Lung (tissue), 4 donors: Measurements from ENCODE around the genes MRGPRX2 and ANO5.

DNA sequence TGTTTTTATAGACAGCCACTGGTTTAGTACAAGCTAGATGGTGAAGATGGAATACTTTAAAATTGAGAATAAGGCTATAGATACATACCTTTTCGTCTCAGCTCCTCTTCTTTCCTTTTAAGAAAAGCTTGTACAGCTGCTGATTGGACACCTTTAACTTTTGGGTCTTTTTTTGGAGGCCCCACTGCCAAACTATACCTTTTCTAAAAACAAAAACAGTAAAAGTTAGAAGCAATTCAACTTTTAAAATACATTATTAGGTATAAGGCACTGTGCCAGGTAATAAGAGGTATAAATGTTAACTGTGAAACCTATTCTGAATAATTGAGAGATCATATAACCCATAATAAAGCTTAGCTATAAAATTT lies 17.2 kb downstream of the MISFA start:
- PRO-cap = no peak
- RAMPAGE, long total RNA = no peak
- RRBS = no CpG with 5 or more reads among the region's 1 CpG

DNA sequence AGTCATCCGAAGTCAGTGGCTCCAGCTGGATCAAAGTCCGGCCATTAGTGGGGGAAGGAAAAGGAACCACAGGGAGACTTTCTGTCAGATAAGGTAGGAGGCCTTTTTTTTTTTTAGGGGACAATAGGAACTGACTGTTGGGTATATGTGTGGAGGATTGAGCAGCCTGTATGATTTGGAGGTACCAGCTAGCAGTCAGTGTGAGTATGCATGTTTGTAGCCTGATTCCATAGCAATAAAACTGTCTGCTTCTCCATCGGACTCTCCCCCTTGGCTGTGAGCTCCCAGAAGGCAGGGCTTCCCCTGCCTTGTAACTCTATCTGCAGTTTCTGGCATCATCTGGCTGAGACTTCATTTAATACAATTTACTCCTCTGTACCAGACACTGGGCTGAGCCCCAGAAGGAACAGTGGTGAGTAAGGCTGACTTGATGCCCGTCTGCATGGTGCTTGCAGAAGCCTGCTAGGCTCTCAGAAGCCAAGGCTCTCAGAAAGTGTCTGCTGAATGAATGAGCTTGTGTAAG lies 5.7 kb downstream of the IGSF22 start:
- PRO-cap = no peak
- RAMPAGE, long total RNA = no peak
- RRBS = no CpG with 5 or more reads among the region's 4 CpGs

DNA sequence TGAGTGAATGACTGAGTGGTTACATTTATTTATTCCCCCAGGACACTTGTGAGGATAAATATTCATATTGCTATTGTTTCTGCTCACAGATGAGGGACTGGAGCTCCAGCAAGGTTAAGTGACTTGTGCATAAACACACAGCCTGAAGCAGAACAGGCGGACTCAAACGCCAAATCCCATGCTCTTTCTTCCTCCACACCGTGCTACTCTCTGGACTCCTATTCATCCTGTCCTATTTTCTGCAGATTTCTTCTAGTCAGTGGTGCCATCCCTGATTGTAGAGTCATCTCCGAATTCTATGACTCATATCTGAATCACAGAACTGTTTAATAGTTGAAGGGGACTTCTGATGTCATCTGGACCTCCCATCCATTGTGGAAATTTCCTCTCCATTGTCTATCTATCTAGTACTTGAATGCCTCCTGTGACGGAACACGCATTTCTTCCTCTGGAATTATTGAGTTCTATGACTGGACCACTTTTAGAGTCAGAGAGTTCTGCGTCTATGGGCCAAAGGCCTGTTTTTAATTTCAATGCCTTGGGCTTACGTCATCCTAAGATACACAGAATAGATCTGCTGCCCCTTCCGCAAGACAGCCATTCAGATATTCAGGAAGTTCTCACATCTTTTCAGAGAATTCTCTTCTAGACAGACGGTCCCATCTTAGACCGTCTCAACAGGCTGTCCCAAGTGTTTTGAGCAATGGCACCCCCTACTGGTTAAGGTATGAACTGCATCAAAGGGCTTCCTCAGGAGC lies 27.7 kb downstream of the PTPN5 start:
- PRO-cap = no peak
- RAMPAGE, long total RNA = no peak
- RRBS = no CpG with 5 or more reads among the region's 11 CpGs

- PRO-cap = no peak
- RAMPAGE, long total RNA = no peak
- RRBS = 59% methylated on average over 2 of the region's 8 CpGs
Measured at GRCh38 chr11:18775921-18776292, 15.7 kb downstream of the PTPN5 start.

GRCh38 chr11:19060442-19060927 lies at the start of gene MRGPRX2:
TSS of gene MRGPRX2 (minus strand) at chr11:19060717.
- PRO-cap = no peak
- RAMPAGE, long total RNA = no peak
- RRBS = no CpG with 5 or more reads among the region's 4 CpGs

DNA sequence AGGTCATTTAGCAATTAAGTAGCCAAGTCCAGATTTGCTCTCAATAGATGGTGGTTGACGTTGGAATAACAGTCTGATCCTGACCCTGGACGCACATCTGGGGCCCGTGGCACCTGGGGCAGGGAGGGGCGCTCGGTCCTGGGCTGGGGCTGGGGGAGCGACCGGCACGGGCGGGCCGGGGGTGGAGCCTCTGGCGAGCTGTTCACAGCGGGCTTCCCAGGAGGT lies 234 bp upstream of the ZDHHC13 start:
- PRO-cap = no peak
- RAMPAGE, long total RNA = no peak
- RRBS = under 1% methylated on average over 3 of the region's 12 CpGs

DNA sequence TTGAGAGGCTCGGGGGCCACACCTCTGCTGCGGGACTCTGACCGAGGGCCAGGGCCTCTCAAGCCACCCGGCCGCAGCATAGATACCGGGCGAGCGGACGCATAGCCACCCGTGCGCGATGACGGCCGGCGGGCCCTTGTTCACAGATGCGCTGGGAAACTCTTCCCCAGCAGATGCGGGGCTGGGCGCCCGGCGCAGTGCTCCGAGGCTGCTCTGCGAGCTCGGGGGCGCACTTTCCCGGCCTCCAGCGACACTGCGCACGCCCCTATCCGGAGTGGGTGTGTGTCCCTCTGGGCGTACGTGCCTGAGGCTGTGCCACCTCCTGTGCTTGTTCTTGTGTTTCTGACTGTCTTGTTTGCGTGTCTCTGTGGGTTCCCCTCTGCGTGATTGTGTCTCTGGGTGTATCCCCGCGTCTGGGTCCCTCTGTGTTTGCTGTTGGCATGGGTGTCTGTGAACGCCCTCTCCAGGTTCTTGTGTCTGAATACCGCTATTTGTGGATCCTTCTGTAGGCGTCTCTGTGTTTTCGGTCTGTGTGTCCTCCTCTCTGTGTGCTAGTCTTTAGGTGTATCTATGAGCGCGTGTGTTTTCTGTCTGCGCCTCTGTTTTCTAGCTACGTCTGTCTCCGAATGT lies 104.9 kb upstream of the E2F8 start:
- PRO-cap = no peak
- RAMPAGE, long total RNA = no peak
- RRBS = 3% methylated on average over 23 of the region's 44 CpGs

GRCh38 chr11:19442039-19442857 lies 201.5 kb upstream of the E2F8 start:
- PRO-cap = no peak
- RAMPAGE, long total RNA = no peak
- RRBS = no CpG with 5 or more reads among the region's 7 CpGs

DNA sequence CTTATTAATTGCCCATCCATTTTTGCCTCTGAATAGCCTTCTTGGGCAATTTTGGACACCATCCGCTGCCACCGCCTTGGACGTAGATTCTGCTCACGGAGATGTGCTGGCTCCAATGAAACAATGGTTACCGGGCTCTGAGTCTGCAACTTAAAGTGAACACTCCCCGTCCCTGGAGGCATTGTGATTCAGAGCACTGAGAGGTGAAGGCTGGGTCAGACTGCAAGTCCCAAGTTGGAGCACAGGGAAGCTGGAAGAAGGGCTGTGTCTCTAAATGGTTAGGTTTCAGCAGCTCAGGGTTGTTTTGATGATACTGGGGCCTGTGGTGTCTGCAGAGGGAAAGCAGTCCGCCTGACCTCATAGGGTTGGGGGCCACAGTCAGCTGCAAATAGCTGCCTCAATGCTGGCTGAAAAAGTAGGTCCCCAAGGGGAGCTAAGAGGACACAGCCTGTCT lies 213.2 kb upstream of the E2F8 start:
- PRO-cap = no peak
- RAMPAGE, long total RNA = no peak
- RRBS = no CpG with 5 or more reads among the region's 7 CpGs

DNA sequence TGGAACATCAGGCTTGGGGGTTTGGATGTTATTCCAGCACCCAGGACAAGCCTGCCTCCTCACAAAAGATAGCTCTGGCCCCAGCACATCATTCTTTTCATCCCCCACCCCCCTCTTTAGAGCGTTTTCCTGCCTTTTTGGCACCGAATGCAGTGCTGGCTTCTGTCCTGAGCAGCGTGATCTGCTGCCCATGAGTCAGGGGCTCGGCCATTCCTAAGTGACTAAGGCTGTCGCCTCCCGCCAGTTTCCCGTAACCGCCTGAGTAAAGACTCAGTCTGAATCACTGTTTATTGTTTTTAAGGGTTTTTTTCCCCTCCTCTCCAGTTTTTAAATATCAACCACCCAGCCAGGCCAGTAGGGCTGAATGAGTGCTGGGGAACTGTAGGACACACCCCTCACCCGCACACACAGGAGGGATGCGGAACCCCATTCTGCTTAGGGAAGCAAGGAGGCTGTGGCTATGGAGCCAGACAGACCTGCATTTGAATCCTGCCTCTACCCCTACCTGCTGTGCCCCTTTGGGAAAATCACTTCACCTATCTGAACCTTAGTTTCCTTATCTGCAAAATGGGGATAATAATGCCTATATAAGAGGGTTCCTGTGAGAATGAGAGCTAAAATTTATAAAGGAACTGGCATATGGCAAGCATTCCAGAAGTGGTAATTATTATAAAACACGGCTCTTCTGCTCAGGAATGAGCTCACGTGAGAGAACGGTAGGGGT lies 32.4 kb upstream of the NAV2 start:
- PRO-cap = no peak
- RAMPAGE, long total RNA = no peak
- RRBS = no CpG with 5 or more reads among the region's 13 CpGs

GRCh38 chr11:19683504-19684003 lies 29.1 kb upstream of the NAV2 start:
- PRO-cap = no peak
- RAMPAGE, long total RNA = no peak
- RRBS = no CpG with 5 or more reads among the region's 3 CpGs

GRCh38 chr11:19697565-19698157 lies 15.0 kb upstream of the NAV2 start:
- PRO-cap = no peak
- RAMPAGE, long total RNA = no peak
- RRBS = no CpG with 5 or more reads among the region's 7 CpGs

- PRO-cap = no peak
- RAMPAGE, long total RNA = no peak
- RRBS = no CpG with 5 or more reads among the region's 14 CpGs
Measured at GRCh38 chr11:19730285-19730959, 17.8 kb downstream of the NAV2 start.

DNA sequence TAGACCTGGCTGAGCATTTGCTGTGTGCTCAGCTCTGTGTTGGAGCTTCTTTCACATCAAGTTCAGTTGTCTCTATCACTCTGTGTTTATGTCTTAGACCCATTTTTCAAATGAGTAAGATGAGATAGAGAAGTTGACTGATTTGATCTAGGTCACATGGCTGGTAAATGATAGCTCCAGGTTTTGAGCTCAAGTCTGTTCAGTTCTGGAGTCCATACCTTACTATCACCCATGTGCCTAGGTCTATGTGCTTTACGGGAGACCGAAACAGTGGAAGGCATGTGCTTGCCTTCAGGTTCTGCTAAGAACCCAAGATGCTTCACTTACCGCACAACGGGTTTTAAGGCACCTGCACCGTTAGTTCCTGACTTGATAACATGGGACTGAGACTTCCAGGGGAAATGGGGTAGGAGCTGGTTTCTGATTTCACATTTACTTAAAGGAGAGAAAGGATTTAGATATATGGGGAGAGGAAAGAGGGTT lies 20.6 kb downstream of the NAV2 start:
- PRO-cap = no peak
- RAMPAGE, long total RNA = no peak
- RRBS = no CpG with 5 or more reads among the region's 5 CpGs

DNA sequence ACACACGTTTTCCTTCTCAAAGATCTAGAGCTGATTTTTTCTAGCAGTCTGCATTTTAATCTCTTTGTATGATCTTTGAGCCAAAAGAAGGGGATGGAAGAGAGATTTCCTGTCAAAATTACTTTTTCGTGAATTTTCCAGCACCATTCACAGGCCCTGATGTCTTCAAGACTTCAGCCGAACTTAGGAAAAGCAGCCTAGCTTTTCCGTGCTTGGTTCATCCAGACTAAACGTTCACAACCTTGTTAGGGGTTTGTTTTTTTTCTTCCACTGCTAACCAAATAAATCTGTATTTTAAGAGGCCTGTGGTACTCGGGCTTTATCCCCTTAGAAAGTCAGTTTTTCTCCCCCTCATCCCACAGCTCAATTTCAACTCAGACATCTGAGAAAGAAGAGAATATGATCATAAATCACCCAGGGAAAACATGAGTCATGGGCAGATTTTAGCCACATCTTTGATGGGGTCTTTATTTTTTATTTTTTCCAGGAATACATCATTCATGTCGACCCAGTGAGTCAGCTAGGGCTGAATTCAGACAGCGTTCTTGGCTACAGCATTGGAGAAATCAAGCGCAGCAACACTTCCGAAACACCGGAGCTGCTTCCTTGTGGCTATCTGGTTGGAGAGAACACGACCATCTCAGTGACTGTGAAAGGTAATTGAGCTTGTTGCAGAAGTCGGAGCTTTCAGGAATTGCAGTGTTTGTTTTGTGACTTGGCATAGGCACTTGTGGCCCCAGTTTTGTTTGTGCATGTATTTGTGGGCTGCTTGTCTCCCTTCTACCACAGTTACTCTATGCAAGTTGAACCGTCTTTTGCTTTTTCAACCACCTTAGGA lies 63.0 kb downstream of the DBX1 start:
- PRO-cap = no peak
- RAMPAGE, long total RNA = no peak
- RRBS = no CpG with 5 or more reads among the region's 14 CpGs

- PRO-cap = no peak
- RAMPAGE, long total RNA = no peak
- RRBS = no CpG with 5 or more reads among the region's 11 CpGs
Measured at GRCh38 chr11:20360684-20361245, 2.7 kb upstream of the HTATIP2 start.

DNA sequence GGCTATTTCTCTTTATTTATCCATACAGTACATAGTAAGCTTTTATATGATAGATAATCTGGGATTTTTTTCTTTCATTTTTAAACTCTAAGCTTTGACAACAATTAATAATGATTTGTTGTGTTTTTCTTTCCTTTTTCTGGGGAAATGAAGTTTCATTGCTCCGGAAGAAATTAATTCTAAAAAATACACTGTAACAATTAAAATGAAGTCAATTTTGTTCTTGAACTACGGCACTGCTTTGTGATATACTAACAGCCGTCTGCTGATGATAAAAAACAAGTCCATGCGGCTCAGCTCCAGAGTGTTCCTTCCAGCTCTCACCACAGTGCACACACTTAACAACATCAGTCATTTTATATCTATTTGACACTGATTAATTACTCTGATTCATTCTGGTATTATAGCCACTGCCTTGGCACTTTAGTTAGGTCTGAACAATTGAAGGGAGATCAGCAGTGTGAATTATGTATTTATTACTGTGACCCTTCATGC lies 97.5 kb upstream of the SLC6A5 start:
- PRO-cap = no peak
- RAMPAGE, long total RNA = no peak
- RRBS = no CpG with 5 or more reads among the region's 4 CpGs

DNA sequence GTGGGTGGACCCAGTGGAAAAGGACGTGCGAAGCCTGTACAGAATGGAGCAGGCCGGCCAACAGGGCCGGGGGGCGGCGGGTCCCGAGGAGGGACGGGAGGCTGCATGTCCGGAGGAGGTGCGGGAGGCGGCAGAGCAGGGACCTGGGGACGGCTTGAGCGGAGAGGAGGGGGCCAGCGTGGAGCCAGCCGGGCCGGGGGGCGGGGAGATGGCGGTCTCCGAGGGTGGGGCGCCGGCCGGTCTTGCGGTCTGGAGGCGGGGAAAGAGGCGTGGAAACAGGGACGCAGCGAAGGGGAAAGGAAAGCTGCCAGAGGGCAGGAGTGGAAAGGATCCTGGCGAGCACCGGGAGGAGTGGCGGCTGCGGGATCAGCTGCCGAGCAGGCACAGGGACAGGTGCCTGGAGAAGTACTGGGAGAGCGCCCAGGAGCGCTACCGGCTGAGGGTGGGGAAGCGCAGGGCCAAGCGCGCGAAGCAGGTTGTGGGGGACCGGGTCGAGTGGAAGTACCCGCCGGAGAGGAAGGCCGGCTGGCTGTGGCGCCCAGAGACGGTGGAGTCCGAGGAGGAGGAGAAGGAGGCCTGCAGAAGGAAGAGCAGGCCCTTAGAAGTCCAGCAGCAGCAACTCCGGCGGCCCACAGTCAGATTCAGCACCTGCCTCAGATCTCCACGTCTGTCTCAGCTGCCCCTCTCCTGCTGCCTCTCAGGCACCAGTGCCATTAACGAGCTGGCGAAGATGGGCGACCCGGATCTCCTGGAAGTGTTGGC lies at the start of gene ANO5:
Gene ANO5 (plus strand): TSS at position 323 of the 762 bp plus-strand sequence.
- PRO-cap = no peak
- RAMPAGE, long total RNA = no peak
- RRBS = 3% methylated on average over 44 of the region's 54 CpGs

DNA sequence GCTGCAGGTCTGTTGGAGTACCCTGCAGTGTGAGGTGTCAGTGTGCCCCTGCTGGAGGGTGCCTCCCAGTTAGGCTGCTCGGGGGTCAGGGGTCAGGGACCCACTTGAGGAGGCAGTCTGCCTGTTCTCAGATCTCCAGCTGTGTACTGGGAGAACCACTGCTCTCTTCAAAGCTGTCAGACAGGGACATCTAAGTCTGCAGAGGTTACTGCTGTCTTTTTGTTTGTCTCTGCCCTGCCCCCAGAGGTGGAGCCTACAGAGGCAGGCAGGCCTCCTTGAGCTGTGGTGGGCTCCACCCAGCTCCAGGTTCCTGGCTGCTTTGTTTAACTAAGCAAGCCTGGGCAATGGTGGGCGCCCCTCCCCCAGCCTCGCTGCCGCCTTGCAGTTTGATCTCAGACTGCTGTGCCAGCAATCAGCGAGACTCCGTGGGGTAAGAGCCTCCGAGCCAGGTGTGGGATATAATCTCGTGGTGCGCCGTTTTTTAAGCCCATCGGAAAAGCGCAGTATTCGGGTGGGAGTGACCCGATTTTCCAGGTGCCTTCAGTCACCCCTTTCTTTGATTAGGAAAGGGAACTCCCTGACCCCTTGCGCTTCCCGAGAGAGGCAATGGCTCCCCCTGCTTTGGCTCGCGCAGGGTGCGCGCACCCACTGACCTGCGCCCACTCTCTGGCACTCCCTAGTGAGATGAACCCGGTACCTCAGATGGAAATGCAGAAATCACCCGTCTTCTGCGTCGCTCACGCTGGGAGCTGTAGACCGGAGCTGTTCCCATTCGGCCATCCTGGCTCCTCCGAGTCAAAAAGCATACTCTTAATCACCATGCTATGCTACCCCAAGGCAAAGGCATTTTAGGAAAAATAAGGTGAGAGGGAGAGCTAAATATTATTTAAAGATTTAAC lies 97.0 kb downstream of the FANCF start:
- PRO-cap = no peak
- RAMPAGE, long total RNA = no peak
- RRBS = no CpG with 5 or more reads among the region's 29 CpGs

GRCh38 chr11:22625900-22626157 lies 206 bp upstream of the FANCF start:
- PRO-cap = bidirectional peak, plus-strand start at chr11:22626002, minus-strand start at chr11:22625862
- RAMPAGE, long total RNA = no peak
- RRBS = no CpG with 5 or more reads among the region's 12 CpGs